Heart left ventricle (tissue), 7 donors: ENCODE measurements around a stretch of chr13.

DNA sequence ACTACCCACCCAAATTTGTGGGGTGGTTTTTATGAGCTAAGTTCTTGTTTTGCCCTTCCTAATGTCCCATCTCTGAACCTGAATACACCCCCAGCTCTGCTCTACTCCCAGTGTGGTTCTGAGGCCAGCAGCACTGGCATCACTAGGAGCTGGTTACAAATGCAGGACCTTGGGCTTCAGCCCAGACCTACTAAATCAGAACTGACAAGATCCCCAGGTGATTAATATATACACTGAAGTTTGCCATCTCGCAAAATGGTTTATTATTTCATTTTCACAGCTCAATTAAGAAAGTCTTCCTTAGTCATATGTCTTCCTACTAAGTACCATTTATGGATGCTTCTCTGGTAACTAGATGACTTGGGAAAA lies 67.9 kb downstream of the FOXO1 start:
- PRO-cap, 6 experiments, result no peak in any of the 6 experiments
- RAMPAGE, long total RNA, 2 experiments, result no peak in any of the 2 experiments
- RRBS, result no CpG with 5 or more reads among the region's 1 CpG

- PRO-cap, 6 experiments, result peak in 3 of 6 experiments; most common plus-strand start chr13:40613715 (in 2); most common minus-strand start chr13:40613539 (in 1)
- RAMPAGE, long total RNA, 2 experiments, result no peak in any of the 2 experiments
- RRBS, result no CpG with 5 or more reads among the region's 10 CpGs
Observed at GRCh38 chr13:40612963-40614128, 53.1 kb downstream of the FOXO1 start.

DNA sequence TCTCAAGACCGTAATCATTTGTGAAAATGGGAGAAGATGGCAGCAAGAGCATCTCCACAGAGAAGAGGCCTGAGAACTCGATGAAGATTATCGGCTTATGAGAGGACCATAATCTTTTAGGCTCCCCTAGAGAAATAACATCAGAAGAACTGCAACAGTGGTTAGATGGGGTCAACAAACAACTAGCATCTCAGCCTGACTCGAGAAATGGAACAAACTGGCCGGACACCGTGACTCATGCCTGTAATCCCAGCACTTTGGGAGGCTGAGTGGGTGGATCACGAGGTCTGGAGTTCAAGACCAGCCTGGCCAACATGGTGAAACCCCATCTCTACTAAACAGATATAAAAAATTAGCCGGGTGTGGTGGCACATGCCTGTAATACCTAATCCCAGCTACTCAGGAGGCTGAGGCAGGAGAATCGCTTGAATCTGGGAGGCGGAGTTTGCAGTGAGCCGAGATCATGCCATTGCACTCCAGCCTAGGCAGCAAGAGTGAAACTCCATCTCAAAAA lies 47.6 kb downstream of the FOXO1 start:
- PRO-cap, 6 experiments, result no peak in any of the 6 experiments
- RAMPAGE, long total RNA, 2 experiments, result no peak in any of the 2 experiments
- RRBS, result no CpG with 5 or more reads among the region's 11 CpGs

- PRO-cap, 6 experiments, result no peak in any of the 6 experiments
- RAMPAGE, long total RNA, 2 experiments, result no peak in any of the 2 experiments
- RRBS, result no CpG with 5 or more reads among the region's 4 CpGs
Observed at GRCh38 chr13:40629759-40630422, 36.5 kb downstream of the FOXO1 start.

DNA sequence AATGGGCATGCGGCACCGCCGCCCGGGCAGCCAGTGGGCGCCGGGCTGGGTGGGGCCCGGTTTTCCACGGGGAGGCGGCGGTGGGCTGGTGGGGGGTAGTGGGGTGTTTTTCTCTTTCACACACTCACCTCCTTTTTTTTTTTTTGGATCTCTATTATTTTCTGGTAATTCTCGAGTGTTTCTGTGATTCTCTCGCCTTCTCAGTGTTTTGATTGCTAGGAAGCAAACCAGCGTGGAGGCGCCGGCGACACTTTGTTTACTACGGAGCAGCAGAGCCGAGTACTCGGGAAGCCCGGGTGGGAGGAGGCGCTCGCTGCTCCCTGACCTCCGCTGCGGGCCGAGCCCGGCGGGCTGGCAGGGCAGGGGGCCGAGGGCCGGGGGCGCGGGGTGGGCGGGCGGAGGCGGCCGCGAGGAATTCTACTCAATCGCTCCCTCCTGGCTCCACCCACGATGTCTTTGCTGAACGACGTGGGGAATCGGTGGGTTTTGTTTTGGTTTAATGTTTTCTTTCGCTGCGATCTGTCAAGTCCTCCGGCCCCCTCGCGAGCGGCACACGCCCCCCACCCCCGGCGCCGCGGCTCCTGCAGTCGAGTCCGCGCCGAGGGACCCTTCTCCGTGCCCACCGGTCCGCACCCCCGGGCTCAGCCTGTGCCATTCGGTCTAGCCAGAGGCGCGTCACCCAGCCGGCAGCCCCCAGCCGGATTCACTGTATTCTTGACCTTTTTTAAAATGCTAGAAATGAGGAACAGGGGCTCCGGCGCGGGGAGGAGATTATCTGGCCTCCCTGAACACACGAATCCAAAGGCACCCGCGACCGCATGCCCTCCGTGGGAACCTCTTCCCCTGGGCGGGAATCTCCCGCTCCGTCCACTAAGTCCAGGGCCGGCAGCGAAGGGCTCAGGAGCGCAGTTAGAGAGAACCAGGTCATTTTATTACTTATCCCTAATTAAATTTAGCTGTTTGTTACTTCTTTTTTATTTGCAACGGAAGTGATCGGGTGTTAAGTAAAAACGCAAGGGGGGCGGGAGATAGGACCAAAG lies 587 bp upstream of the FOXO1 start:
- PRO-cap, 6 experiments, result peak in 6 of 6 experiments; most common plus-strand start position 282 of the sequence (in 5); most common minus-strand start position 345 of the sequence (in 1)
- RAMPAGE, long total RNA, 2 experiments, result no peak in any of the 2 experiments
- RRBS, result 2% methylated on average over 31 of the region's 83 CpGs

DNA sequence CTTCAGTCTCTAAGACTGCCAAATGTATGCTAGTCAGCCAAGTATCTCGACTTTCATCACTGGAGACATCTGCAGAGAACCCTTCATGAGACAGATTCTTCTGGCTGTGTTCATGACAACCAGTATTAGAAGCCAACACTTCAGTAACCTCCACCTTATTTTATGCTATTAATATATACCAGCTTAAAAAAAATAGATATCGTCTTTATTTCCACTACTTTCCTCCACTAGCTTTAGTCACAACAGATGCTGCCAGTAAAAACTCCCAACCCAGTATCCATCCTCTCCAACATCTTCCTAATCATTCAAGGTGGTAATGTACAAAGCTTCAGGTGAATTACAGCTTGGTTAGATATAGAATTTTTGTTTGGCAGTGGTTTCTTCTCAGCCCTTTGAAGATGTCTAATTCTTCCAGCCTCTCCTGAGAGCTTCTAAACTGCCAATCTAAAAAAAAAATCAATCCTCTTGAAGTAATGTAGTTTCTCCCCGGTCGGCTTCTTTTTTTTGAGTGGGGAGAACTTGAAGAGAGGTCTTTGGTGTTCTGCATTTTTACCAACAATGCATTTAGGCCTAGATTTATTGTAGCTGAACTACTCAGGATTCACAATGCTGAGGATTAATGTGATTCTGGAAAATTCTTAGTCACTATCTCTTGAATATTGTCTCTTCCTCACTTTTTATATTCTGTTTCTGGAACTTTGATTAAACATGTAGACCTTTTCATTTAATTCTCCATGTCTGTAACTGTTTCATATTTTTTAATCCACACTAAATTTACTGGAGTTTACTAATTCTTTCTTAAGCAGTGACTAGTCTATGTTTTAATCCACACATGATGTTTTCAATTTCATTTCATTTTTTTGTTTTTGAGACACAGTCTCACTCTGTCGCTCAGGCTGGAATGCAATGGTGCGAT lies 73.9 kb downstream of the ELF1 start:
- PRO-cap, 6 experiments, result no peak in any of the 6 experiments
- RAMPAGE, long total RNA, 2 experiments, result no peak in any of the 2 experiments
- RRBS, result no CpG with 5 or more reads among the region's 6 CpGs

DNA sequence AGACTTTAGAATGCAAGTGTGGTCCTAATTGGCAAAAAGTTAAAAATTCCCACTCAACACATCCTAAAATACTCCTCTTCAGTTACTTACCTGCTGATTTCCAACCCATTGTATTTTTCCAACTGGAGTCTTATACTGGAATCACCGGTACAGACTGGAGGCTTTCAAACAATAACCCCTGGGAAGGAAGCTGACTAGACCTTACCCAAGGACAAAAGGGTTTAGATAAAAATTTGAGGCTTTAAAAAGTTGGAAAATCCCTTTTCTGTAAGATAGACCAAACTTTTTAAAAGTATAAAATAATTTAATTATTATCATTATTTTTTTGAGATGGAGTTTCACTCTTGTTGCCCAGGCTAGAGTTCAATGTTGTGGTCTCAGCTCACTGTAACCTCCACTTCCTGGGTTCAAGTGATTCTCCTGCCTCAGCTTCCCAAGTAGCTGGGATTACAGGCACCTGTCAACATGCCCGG lies 70.4 kb downstream of the ELF1 start:
- PRO-cap, 6 experiments, result no peak in any of the 6 experiments
- RAMPAGE, long total RNA, 2 experiments, result no peak in any of the 2 experiments
- RRBS, result no CpG with 5 or more reads among the region's 2 CpGs

GRCh38 chr13:40969599-40970057 lies 49.5 kb downstream of the ELF1 start:
- PRO-cap, 6 experiments, result no peak in any of the 6 experiments
- RAMPAGE, long total RNA, 2 experiments, result no peak in any of the 2 experiments
- RRBS, result no CpG with 5 or more reads among the region's 4 CpGs

GRCh38 chr13:40974584-40975419 lies 44.3 kb downstream of the ELF1 start:
- PRO-cap, 6 experiments, result no peak in any of the 6 experiments
- RAMPAGE, long total RNA, 2 experiments, result no peak in any of the 2 experiments
- RRBS, result no CpG with 5 or more reads among the region's 3 CpGs

DNA sequence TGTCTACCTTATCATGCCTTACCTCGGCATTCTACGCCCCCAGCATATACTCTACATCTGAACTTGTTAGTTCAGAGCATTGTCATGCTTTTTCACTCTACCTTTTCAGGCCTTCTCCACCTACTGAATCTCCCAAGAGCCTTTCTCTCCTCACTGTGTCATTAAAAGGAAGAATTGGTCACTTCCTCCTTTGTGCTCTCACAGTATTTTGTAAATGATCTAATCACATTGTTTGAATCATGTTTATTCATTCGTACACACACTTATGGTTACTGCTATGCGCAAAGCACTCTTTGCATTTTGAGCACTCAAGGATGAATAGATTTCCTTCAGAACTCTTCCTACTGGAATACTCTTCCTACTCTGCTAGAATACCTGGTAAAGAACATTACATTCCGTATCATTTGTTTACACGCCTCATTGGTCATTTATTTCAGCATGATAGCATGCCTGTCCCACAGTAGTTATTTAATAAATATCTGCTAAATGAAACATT lies 15.8 kb upstream of the ELF1 start:
- PRO-cap, 6 experiments, result no peak in any of the 6 experiments
- RAMPAGE, long total RNA, 2 experiments, result no peak in any of the 2 experiments
- RRBS, result no CpG with 5 or more reads among the region's 6 CpGs

GRCh38 chr13:41064735-41065513 lies 3.6 kb downstream of the WBP4 start:
- PRO-cap, 6 experiments, result no peak in any of the 6 experiments
- RAMPAGE, long total RNA, 2 experiments, result no peak in any of the 2 experiments

- PRO-cap, 6 experiments, result no peak in any of the 6 experiments
- RAMPAGE, long total RNA, 2 experiments, result no peak in any of the 2 experiments
- RRBS, result no CpG with 5 or more reads among the region's 11 CpGs
Observed at GRCh38 chr13:41312192-41312602, 1.1 kb downstream of the NAA16 start.

GRCh38 chr13:41355838-41356687 lies 45.0 kb downstream of the NAA16 start:
- PRO-cap, 6 experiments, result no peak in any of the 6 experiments
- RAMPAGE, long total RNA, 2 experiments, result no peak in any of the 2 experiments
- RRBS, result no CpG with 5 or more reads among the region's 15 CpGs

- PRO-cap, 6 experiments, result no peak in any of the 6 experiments
- RAMPAGE, long total RNA, 2 experiments, result no peak in any of the 2 experiments
- RRBS, result no CpG with 5 or more reads among the region's 2 CpGs
Observed at GRCh38 chr13:41368857-41369411, 57.9 kb downstream of the NAA16 start.

- PRO-cap, 6 experiments, result no peak in any of the 6 experiments
- RAMPAGE, long total RNA, 2 experiments, result no peak in any of the 2 experiments
- RRBS, result no CpG with 5 or more reads among the region's 6 CpGs
Observed at GRCh38 chr13:41459702-41460379, 2.5 kb downstream of the RGCC start.

- PRO-cap, 6 experiments, result no peak in any of the 6 experiments
- RAMPAGE, long total RNA, 2 experiments, result no peak in any of the 2 experiments
- RRBS, result no CpG with 5 or more reads among the region's 5 CpGs
Observed at GRCh38 chr13:42028402-42028977, 20.0 kb upstream of the DGKH start.

GRCh38 chr13:42039807-42040784 lies 8.4 kb upstream of the DGKH start:
- PRO-cap, 6 experiments, result peak in 6 of 6 experiments; most common plus-strand start chr13:42040229 (in 5); most common minus-strand start chr13:42040418 (in 6)
- RAMPAGE, long total RNA, 2 experiments, result no peak in any of the 2 experiments
- RRBS, result 1% methylated on average over 48 of the region's 104 CpGs

GRCh38 chr13:42313345-42314032 lies 41.5 kb downstream of the AKAP11 start:
- PRO-cap, 6 experiments, result no peak in any of the 6 experiments
- RAMPAGE, long total RNA, 2 experiments, result no peak in any of the 2 experiments
- RRBS, result no CpG with 5 or more reads among the region's 1 CpG

GRCh38 chr13:42716069-42716433 lies 65.3 kb upstream of the FAM216B start:
- PRO-cap, 6 experiments, result no peak in any of the 6 experiments
- RAMPAGE, long total RNA, 2 experiments, result no peak in any of the 2 experiments
- RRBS, result no CpG with 5 or more reads among the region's 6 CpGs

GRCh38 chr13:42891715-42892046 lies 100.4 kb downstream of the EPSTI1 start:
- PRO-cap, 6 experiments, result no peak in any of the 6 experiments
- RAMPAGE, long total RNA, 2 experiments, result no peak in any of the 2 experiments
- RRBS, result no CpG with 5 or more reads among the region's 2 CpGs